ENCODE measurements around the genes SNRPN and GABRA5.

DNA sequence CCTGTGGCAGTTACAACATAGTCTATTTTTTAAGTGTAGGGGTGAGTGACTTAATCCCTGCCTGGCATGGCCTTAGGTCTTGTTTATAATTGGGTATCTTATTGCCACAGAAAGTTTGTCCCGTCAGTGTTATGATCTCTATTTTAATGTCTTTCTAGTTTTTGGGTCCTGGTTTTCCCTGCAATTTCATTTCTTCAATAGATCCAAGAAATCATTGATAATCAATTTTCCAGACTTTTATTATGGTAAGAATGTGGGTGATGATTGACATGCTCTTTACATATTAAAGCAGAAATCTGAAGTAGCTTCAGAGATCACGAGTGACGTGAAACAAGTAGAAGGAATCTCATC, 101.0 kb upstream of the GOLGA6L6 start:
- PRO-cap, 2 experiments = peak in 2 of 2 experiments; most common minus-strand start position 131 of the sequence (in 2)

DNA sequence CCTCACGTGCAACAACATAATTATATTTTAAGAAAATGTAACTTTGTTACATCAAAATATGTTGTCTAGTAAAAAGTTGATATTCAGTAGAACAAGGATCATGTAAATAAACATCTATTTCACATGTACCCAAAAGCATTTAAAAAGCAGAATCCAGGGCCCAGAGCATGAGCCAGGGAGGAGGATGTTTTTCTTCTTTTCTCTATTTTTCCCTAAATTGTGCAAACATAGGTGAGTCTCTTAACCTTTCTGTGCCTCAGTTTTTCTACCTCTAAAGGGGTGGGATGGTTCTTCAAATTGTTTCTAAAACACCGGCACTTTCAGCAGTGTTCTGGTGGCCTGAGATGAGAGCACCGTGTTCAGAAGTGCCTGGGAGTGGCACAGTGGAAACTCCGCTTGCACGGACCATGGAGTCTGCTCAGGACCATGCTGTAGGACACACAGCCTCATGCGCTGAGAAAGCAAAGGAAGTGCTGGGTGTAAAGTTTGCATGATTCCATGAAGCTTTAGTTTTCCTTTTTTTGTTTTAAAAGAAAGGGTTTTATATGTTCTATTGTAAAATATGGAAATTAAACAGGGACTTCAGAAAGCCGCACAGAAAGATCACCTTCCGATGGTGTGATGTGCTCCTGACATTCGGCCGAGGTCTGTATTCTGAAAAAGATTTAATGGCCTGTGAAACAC, 9.8 kb upstream of the NIPA2 start:
- PRO-cap, 2 experiments = no peak in any of the 2 experiments

DNA sequence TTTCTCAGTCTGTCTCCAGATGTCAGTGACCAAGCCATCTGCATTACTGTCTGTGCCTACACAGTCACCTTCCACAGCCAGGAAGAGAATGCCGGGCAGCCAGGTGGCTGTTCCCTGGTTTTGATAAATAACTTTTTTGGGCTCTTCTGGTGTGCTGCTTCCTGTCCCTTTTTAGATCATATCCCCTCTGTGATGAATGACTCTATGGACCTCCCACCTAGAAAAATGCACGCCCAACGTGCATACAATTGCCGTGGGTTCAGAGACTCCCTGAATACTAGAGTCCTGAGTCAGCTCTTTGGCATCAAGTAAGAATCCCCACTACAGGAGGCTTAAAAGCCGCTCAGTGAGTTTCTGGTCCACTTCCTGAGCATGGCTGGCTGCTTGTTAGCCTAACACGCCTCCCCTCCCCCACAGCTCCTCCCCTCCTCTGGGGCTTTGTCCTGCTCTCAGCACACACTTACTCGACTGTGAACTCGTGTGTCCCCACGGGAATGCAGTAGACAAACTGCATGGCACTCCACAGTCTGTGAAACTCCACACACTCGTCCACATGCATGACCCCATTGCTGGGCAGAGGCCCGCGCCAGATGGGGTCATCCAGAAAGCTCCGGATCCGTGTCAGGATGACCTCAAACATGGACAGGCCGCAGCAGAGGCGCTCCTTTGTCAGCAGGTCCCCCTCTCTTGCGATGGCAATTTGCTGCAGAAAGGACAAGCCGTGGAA, 34.7 kb downstream of the NIPA2 start:
- PRO-cap, 2 experiments = no peak in any of the 2 experiments

DNA sequence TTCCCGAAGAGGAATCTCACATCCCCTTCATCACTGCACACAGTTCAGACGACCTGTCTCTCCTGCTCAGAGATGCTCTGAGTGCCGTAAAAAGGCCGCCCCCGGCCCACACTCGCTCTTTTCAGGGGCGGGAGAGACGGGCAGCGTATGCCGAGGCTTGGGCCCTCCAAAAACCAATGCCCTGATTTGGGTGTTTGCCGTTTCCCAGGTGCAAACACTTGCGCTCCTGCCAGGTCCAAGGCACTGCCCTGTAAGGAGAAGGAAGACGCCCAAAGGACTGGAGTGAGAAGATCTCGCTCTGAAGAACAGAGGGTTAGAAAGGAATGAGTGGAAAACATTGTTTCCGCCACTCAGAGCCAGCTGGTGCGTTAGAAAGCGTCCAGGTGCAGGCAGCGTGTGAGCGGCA, 53.0 kb downstream of the NIPA2 start:
- PRO-cap, 2 experiments = no peak in any of the 2 experiments

- PRO-cap, 2 experiments = peak in 2 of 2 experiments; most common plus-strand start chr15:22979380 (in 2)
Measured at GRCh38 chr15:22978867-22980123, 873 bp downstream of the CYFIP1 start.

DNA sequence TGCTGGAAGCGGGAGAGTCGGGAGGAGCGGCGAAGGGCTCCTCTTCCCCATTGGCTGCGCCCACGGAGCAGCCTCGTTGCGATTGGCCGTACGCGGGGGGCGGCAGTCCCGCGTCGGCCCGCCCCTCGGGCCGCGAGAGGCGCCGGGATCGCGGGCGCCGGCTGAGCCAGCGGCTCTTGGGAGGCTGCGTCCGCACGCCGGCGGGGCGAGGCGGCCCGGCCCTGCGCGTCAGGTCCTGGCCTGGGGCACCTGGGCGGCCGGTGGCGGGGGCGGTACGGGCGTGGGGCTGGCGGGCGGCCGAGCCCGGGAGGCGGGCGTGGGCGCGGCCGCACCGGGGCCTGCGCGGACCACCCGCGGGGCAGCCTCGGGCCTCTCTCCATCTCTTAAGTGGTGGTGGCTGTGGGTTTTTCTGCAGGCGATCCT, 30.4 kb downstream of the GOLGA6L26 start:
- PRO-cap, 2 experiments = peak in 1 of 2 experiments; most common plus-strand start position 179 of the sequence (in 1)

GRCh38 chr15:23371746-23372160, 17.2 kb downstream of the GOLGA8S start:
- PRO-cap, 2 experiments = no peak in any of the 2 experiments

DNA sequence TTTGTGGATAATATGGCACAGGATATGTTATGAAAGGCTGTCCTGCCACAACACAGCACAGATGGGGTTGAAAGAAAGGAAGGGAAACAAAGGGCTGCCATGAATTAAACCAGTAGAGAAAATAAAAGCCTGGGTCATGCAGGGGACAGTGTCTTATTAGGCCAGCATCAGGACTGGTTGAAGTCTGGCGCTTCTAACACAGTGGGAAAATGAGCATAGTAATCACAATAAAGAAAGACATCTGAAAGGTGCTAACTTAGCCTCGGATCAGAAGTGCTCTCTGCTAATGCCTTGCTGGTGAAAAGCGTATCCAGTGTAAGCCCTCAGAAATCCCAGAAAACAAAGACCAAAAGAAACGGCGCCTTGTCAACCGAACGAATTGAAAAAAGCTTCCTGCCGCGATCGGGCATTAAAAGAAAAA, 636 bp upstream of the MKRN3 start:
- PRO-cap, 2 experiments = no peak in any of the 2 experiments

- PRO-cap, 2 experiments = no peak in any of the 2 experiments
Measured at GRCh38 chr15:23897505-23898074, 210.5 kb upstream of the NDN start.

DNA sequence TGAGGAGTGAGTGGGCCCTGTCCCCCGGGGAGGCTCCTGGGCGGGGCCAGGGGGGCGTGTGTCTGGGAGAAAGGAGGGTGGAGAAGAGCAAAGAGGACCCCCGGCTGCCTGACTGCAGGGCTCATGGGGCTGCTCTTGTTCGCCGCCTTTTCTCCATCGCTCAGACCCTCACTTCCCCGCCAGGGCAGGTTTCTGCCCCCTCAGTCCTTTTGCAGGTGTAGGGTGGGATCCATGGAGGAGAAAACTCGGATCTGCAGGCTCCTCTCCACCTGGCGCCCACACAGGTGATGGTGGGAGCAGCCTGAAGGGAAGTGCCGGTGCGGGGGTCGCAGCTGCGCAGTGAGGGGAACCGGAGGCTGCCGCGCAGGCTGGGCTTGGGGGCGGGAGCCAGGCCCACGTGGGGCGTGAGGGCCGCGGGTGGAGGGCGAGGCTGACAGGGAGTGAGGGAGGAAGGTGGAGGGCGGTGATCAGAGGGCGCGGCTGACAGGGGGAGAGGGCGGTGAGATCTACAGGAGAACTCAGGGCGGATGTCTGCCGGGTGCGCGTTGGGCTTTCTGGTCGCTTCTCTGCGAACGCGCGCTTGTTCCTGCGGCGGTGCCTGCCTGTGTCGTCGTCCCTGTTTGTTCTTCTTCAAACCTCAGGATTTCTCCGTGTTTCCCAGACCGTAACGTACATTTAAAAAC, 198.2 kb upstream of the NPAP1 start:
- PRO-cap, 2 experiments = no peak in any of the 2 experiments

GRCh38 chr15:24954543-24955490, at the start of gene SNRPN:
Gene SNRPN (plus strand): TSS chr15:24954987.
- PRO-cap, 2 experiments = peak in 2 of 2 experiments; most common plus-strand start chr15:24954989 (in 2)

- PRO-cap, 2 experiments = no peak in any of the 2 experiments
Measured at GRCh38 chr15:25051416-25051615, 96.5 kb downstream of the SNRPN start.

GRCh38 chr15:25064974-25065173, 110.1 kb downstream of the SNRPN start:
- PRO-cap, 2 experiments = no peak in any of the 2 experiments

GRCh38 chr15:25404720-25405278, 34.0 kb downstream of the UBE3A start:
- PRO-cap, 2 experiments = no peak in any of the 2 experiments

DNA sequence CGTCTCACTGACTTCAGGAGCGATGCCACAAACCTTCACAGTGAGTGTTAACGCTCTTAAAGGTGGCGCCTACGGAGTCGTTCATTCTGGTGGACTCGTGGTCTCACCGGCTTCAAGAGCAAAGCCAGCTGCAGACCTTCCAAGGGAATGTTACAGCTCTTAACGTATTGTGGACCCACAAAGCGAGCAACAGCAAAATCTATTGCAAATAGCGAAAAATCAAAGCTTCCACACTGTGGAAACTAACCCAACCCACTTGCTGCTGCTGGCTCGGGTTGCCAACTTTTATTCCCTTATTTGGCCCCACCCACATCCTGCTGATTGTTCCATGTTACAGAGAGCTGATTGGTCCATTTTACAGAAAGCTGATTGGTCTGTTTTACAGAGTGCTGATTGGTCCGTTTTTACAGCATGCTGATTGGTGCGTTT, 64.4 kb upstream of the UBE3A start:
- PRO-cap, 2 experiments = no peak in any of the 2 experiments

DNA sequence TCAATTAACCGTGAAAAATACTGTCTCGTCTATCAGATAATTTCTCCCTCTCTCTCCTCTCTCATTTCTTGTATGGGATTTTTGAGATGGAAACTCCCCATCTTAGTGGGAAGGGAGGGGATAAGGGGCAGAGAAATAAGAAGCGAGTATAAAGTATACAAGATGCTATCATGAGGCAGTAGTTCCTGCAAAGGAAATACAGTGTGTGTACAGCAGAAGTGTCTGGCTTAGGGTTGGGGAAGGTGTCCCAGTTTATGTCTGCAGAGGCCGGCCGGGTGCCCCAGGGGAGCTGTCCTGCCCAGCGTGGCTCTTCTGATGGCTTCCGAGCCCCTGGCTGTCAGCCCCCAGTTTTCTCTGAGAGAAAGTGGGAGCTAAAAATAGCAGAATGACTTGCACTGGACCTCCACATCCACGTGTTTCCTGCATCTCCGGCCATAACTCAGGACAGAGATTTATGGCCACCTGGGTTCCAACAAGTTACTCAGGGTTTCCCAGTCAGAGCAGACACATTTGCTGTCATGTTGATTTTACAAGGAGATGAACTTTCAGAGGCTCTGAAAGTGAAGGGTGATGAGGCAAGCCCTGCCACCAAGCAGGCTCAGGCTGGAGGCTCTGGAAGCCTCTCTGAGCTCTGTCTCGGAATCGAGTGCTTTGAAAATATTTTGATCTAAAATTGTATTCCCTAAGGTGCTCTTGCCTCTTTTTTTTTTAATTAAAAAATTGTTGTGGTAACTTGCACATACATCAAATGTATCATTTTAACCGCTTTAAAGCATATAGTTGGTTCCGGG, 192.0 kb downstream of the ATP10A start:
- PRO-cap, 2 experiments = no peak in any of the 2 experiments

- PRO-cap, 2 experiments = no peak in any of the 2 experiments
Measured at GRCh38 chr15:25863684-25864026, 528 bp upstream of the ATP10A start.

- PRO-cap, 2 experiments = no peak in any of the 2 experiments
Measured at GRCh38 chr15:26261286-26262071, 398.4 kb upstream of the ATP10A start.

- PRO-cap, 2 experiments = no peak in any of the 2 experiments
Measured at GRCh38 chr15:26866303-26867756, at the start of gene GABRA5. Gene GABRA5 (plus strand): TSS chr15:26867062.

DNA sequence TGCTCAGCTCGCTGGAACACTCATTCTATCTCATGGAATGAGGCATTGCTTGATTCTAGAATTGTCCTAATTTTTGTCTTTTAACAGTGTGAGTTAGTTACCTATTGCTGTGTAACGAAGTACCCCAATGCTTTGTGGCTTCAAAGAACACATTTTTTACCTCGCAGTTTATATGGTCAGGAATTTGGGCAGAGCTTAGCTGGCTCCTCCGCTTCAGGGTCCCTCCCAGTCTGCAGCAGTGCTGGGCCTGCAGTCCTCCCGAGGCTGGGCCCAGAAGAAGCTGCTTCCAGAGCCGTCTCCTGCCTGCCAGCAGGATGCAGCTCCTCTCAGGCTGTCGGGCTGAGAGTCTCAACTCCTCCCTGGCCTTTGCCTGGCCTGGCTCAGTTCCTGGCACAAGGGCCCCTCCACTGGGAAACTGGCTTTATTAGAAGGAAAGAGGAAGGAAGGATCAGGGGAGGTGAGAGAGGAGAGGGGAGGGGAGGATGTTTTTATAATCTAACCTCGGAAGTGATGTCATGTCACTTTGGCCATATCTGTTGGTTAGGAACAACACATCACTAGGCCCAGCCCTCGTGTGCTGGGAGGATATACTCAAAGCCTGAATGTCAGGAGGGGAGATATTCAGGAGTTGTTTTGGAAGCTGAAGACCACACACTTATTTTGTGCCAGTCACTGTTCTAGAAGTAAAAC, 72.8 kb downstream of the GABRG3 start:
- PRO-cap, 2 experiments = no peak in any of the 2 experiments

All from Colon Carcinoma Metastatic in the Brain (tissue), 2 donors.